ENCODE results near the genes MNDA, APCS and IGSF8.

DNA sequence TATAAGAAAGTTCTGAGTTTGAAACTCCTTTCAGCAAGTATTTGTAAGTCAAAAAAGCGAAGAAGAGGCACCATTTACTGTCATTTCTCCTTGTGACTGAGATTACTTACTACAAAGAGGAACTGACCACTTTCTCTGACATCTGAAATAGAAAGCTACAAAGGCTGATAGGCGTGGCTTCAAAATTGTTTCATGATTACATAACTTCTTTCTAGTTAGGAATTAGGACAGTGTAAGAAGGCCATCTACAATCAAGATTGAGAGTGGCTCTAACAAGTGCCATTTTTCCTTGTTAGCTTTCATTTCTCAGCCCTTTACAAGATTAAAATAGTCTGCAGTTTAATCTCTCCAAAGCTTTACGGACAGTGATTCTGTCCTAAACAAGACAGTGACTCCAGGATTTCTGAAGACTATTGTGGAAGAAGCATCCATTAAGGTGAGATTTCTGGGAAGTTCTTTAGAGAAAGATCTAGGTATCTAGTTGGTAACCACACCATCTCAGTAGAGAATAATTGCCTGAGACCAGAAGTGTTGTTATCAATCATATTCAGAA, at the start of gene MNDA:
Gene MNDA, plus strand, starts transcription at position 230 of the 553 bp plus-strand sequence.
- PRO-cap, result no peak

- PRO-cap, result no peak
Measured at GRCh38 chr1:159020012-159020586, 10.4 kb downstream of the IFI16 start.

DNA sequence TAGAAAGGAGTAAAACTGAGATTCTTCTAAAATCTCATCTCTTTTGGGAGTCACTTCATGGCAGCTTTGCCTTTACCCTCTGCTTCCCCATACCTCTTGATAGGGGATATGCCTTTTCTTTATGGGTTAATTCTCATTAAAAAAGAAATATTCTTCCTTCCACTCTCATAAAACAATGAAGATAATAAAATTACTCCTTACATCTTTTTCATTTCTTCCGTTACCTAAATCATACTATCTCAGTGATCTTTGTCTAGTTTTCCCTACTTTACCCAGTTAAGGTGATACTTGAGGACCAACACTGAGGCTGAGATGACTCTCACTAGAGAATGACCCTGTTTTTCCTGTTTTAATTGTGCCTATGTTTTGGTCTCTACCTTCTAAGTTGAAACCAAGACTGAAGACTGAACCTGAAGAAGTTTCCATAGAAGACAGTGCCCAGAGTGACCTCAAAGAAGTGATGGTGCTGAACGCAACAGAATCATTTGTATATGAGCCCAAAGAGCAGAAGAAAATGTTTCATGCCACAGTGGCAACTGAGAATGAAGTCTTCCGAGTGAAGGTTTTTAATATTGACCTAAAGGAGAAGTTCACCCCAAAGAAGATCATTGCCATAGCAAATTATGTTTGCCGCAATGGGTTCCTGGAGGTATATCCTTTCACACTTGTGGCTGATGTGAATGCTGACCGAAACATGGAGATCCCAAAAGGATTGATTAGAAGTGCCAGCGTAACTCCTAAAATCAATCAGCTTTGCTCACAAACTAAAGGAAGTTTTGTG, 25.1 kb downstream of the AIM2 start:
- PRO-cap, result no peak

- PRO-cap, result no peak
Measured at GRCh38 chr1:159188101-159188800, 16.4 kb upstream of the ACKR1 start.

DNA sequence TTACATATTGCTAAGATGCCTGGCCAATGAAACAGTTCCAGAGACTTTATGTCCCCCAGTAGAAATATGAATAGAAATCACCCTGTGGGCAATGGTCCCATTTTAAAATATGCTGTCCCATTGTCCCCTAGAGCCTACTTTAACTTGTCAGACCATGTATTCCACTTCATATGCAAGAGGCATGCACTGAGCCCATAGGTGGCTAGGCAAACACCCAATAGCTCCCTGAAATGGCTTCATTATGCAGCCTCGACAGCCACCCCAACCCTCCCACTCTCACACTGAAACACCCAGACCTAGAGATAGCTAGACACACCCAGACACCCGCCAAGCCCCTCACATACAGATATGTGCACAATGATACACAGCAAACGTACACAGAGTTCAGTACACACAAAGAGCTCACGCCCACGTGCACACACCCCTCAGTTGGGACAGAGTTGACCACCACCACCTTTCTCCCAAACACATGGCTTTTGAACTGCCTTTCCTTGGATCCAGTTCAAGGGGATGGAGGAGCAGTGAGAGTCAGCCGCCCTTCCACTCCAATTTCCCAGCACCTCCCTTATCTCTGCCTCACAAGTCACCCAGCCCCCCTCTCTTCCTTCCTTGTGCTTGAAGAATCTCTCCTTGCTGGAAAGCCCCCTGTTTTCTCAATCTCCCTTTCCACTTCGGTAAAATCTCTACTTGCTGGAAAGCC, 564 bp upstream of the ACKR1 start:
- PRO-cap, result no peak

- PRO-cap, result unidirectional peak, plus-strand start at chr1:159556621
Measured at GRCh38 chr1:159556510-159556729, 20.6 kb upstream of the OR10J5 start.

DNA sequence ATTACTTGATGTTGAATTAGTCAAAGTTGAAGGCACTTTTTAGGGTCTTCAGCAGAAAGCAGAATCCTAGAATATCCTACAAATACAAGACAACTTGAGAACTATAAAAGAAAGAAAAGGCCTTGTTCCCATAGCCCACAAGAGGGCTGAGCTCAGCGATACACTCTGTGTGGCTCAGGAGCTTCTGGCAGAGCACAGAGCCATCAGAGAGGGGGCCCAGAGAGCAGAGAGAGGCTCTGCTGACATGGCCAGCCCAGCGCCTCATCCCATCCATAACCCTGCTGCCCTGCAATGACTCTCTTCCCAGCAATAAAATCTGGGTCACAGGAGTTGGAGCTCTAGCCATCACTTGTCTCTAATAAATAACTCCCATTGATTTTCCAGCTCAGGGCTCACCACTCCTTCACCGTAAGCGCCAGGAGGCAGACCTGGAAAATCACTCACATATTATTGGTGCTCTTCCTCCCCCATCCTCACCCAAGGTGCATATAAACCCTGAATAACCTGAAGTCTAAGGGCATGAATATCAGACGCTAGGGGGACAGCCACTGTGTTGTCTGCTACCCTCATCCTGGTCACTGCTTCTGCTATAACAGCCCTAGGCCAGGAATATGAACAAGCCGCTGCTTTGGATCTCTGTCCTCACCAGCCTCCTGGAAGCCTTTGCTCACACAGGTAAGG, at the start of gene APCS:
Gene APCS, plus strand, starts transcription at position 516 of the 681 bp plus-strand sequence.
- PRO-cap, result bidirectional peak, plus-strand start at position 520 of the sequence, minus-strand start at position 283 of the sequence

GRCh38 chr1:159593610-159594442, 6.2 kb downstream of the APCS start:
- PRO-cap, result unidirectional peak, plus-strand start at chr1:159593827

DNA sequence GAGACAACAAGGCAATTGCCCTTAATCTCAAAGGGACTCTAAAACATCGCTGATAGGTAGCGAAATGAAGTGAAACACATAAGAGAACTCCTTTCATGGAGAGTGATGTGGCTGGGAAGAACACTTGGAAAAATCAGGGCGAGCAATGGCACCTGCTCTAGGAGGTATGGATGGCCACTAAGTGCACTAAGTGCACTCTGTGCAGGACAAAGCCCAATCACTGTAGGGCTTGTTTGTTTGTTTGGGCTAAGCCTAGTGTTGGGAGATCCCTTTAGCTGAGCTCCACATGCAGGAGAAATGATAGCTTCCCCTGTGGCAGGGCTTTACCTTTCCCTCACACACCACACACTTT, 7.7 kb downstream of the APCS start:
- PRO-cap, result bidirectional peak, plus-strand start at position 96 of the sequence, minus-strand start at position 135 of the sequence

DNA sequence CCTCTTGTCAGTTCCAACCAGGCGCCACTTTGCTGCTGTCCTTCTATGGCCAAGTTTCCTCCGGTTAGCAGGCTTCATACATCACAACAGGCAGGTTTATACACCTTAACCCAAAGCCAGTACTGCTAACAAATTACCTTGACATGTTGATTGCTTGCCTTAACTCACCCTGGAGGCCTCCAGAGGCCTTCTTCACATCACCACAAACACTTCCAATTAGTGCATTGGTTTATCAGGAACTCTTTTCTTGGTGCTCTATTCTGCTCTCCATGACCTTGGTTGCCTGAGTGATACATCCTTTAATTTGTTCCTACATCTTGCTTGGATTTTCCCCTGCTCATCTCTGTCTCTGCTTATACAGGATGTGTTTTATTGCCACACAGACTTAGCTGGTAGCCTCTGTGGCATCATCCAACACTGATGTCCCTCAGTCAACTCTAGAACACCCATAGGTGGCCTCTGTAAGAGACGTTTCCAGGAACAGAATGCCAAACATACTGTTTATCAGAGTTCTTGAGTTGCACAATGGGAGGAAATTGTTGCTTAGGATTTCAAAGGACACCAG, 28.9 kb upstream of the DUSP23 start:
- PRO-cap, result no peak

DNA sequence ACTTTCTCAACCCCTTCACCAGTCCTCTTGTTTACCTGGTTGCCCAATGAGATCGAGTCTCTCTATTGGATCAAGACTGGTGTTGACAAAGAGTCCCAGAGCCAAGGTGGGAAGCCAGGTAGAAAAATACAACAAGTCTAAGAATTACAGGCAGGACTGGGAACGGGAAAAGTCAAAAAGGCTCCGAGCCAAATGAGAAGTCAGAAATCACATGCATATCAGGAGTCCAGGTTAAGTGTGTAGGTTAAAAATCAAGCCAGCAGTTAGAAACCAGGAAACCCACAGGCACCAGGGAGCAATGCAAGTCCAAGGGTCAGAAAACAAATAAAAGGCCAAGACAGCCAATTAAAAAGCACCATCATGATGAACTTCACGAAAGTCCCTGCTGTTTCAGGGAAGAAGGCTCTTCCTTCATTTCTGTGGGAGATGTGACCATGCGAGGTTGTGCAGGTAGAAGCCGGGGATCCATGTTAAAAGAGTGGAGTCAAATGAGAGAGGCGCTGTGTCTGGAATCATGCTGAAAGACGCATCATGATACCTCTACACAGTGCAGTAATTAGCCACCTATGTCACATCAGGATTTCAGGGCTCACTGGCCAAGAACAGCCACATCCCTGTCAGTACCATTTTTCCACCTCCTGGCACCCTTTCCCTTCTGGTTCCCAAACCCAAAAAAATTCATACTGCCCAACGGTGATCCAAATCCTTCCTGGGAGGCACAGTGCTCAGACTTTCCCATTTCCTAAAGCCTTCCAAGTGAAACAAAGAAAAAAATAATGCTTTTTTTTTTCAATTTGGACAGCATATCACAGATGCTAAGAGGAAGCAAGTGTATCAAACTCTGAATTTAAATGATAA, 27.1 kb upstream of the DUSP23 start:
- PRO-cap, result no peak

DNA sequence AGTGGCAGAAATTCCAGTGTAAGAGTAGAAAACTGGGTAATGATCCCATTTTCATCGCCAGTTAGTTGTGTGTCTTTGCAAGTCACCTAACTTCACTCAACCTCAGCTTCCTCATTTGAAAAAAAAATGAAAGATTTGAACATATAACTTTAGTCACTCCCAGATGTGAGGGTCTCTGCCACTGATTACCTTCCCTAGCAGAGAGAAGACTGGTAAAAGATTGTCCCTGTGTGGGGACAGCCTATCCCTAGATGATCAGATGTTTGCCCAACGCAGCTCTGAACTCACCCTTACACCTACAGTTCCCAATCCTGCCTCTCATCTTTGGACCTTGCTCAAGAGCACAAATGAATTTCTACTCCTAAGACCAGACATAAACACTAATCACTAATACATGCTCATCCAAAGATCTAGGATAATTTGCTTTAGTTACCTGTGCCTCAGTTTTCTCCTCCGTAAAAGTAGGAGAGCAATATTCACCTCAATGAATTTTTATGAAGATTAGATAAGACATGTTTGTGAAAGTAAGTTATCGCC, 25.2 kb upstream of the DUSP23 start:
- PRO-cap, result no peak

DNA sequence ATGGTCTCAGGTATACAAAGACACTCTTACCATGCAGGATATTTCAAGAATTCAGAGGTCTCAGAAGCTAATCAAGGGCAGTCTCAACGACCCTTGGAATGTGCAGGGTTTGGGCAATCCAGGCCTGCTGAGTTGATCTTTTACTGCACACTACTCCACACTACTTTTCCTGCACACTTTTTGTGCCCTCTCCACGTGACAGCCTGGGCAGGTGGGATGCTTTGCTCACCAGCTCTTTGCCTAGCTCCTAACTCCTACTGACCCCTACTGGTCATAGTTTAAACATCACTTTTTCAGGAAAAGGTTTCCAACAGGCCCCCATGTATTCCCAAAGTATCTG, 9.5 kb downstream of the DUSP23 start:
- PRO-cap, result unidirectional peak, minus-strand start at position 155 of the sequence

GRCh38 chr1:159830117-159830667, 3.5 kb downstream of the SLAMF8 start:
- PRO-cap, result no peak

DNA sequence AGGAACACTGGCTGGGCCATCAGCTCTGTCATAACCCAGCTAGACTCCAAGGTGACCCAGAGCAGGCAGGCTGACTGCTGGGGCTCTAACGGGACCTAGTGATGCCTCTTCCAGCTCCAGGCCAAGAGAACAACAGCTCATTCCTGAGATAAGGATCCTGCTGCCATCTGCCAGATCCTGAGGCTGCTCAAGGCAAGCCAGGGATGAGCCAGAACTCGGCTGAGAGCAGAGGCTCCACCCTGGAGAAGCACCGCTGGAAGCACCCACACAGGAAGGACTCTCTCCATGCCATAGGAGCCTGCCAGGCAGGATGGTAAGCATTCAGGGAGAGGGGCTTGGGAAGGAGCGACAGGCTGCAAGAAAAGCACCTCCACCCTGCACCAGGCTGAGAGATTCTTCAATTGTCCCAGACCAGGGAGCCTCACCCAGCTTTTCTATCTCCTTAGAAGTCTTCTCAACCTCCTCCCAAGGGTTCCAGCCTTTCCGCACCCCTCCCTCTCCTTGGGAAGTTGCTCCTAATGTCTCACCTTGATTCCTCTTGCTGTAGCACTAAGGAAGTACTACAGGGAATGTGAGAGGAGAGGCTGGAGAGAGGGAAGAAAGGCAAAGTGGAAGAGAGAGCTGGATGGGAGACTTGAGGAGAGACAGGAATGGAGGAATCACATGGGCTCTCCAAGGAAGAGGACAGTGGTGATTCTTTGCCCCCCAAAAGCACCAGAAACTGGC, 1.8 kb downstream of the VSIG8 start:
- PRO-cap, result no peak

GRCh38 chr1:159929194-159930136, 4.2 kb upstream of the TAGLN2 start:
- PRO-cap, result no peak

- PRO-cap, result no peak
Measured at GRCh38 chr1:159934438-159934948, 9.2 kb upstream of the TAGLN2 start.

DNA sequence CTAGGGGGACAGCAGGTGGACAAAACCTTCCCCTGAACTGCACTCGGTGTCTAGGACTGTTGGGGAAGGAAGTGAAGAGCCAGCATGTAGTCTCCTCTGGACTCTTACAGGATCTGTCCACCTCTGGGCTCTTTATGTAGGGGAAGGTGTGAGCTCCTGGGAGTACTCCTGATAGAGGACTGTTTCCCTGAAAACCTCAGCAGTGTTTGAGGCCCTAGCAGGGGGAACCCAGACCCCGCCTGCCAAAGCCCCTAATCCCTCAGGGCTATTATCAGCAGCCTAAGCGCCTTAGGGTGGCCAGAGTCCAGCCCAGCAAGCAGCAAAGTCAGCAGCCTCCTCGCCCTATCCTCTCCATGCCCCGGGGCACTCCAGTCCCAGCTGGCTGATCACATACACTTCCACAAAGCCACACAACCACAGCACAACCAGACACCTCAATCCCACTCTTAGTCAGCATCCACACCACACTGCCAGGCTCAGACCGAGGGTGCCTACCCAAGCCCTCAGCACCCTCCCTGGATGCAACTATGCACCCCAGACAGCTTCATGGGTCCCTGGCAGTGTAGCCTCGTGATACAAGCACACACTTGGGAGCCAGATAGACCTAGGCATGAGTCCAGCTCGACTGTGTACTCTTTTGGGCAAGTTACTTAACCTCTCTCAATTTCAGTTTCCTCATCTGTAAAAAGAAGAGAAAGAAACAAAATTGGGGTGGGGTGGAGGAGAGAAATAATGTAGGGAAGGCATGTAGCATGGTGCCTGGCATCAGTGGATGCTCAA, 7.1 kb downstream of the IGSF9 start:
- PRO-cap, result no peak

DNA sequence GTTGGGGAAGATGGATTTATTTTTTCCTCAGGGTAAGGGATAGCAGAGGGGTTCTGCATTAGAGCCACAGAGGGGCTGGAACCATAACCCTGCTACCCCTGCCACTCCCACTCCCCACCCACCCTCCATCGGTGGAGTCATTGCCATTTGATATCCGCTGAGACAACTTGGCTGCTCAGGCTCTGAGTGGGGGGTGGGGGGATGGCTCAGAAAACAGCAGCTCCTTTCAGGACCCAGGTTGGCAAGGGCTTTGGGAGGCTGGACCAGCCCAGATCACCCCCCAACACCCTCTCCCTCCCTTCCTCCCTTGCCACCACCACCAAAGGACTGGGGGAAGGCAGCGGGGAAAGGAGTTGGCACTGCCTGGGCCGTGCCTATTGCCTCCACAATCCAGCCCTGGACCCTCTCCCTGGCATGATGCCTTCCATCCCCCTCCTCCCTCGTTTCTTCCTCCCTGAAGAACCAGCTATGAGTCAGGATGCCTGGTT, 1.7 kb downstream of the KCNJ10 start:
- PRO-cap, result no peak

GRCh38 chr1:160098307-160098979, at the start of gene IGSF8:
TSS of gene IGSF8 (minus strand) at chr1:160098619.
- PRO-cap, result unidirectional peak, minus-strand start at chr1:160098489; unidirectional peak, minus-strand start at chr1:160098606